Kidney epithelial cell (primary cell): ENCODE measurements around a stretch of chr9.

DNA sequence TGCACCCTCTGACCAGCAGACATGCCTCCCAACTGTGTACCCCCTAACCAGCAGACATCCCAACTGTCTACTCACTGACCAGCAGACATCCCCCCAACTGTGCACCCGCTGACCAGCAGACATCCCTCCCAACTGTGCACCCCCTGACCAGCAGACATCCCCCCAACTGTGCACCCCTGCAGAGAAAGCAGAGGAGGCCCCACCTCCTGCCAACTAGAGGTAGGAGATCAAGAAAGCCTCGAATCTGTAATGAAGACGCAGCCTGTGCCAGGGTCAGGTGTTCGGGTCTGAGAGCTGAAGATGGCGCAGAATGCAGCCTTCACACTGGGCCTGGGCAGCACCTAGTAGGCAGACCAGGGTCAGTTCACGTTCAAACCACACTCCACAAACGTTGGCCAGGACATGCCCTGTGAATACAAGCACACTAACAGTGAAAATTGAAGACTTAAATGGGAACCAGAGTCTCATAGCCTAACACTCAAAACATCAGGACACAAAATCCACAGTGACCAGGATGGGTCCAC lies 29.9 kb upstream of the NSMF start:
- RAMPAGE, long total RNA = no peak
- RRBS = no CpG with 5 or more reads among the region's 7 CpGs

- RAMPAGE, long total RNA = no peak
- RRBS = no CpG with 5 or more reads among the region's 4 CpGs
These were observed 32.7 kb downstream of the PNPLA7 start for GRCh38 chr9:137517478-137517980.

DNA sequence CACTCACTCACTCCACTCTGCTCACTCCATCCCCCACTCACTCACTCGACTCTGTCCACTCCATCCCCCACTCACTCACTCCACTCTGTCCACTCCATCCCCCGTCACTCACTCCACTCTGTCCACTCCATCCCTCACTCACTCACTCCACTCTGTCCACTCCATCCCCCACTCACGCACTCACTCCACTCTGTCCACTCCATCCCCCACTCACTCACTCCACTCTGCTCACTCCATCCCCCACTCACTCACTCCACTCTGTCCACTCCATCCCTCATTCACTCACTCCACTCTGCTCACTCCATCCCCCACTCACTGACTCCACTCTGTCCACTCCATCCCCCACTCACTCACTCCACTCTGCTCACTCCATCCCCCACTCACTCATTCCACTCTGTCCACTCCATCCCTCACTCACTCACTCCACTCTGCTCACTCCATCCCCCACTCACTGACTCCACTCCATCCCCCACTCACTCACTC lies 32.2 kb downstream of the PNPLA7 start:
- RAMPAGE, long total RNA = no peak
- RRBS = no CpG with 5 or more reads among the region's 3 CpGs

DNA sequence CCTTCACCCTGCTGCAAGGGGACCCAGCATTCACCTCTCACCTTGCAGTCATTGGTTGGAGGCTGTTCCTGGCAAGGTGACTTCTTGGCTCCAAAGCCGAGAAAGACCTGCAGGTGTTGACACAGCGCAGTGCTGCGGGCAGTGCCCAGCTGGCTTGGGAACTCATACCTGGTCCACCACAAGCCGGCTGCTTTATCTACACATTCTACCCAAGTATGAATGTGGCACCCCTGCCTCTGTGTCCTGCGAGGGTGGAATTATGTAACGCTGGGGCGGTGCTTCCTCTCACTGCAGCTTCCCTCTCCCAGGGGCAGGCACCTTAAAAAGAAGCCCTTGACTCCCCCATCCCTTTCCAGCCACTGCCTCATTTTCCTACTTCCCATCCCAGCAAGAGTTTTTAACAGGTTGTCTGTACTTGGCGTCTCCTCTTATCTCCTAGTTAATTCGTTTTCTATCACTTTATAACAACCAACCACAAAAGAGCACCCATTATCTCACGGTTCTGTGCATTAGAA lies 2.5 kb upstream of the ZMYND19 start:
- RAMPAGE, long total RNA = no peak
- RRBS = no CpG with 5 or more reads among the region's 10 CpGs

DNA sequence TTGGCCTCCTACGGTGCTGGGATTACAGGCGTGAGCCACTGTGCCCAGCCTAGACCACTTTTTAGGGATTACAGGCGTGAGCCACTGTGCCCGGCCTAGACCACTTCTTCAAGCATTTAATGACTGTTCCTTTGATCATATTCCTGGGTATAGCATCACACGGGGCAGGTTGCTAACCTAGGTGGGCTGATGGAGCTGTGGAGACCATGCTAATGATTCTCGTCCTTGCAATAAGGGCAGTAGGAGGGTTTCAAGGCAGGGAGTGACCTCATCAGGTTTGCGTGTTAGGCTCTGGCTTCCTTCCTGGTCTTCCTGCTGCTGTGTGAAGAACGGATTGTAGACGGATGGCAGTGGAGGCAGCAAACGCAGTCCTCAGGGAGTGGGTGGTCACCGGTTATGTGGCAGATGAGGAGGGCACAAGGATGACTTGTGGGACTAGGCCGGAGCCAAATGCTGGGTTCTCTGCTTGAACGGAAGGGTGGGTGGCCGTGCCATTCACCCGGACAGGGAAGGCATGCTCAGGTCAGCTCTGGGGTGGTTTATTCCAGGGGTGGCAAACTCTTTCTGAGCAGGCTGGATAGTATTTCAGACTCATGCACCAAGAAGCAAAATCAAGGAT lies 14.0 kb downstream of the EHMT1 start:
- RAMPAGE, long total RNA = no peak
- RRBS = 52% methylated on average over 4 of the region's 15 CpGs